Thoracic aorta (tissue), 1 donor: ENCODE measurements around a stretch of chr14.

DNA sequence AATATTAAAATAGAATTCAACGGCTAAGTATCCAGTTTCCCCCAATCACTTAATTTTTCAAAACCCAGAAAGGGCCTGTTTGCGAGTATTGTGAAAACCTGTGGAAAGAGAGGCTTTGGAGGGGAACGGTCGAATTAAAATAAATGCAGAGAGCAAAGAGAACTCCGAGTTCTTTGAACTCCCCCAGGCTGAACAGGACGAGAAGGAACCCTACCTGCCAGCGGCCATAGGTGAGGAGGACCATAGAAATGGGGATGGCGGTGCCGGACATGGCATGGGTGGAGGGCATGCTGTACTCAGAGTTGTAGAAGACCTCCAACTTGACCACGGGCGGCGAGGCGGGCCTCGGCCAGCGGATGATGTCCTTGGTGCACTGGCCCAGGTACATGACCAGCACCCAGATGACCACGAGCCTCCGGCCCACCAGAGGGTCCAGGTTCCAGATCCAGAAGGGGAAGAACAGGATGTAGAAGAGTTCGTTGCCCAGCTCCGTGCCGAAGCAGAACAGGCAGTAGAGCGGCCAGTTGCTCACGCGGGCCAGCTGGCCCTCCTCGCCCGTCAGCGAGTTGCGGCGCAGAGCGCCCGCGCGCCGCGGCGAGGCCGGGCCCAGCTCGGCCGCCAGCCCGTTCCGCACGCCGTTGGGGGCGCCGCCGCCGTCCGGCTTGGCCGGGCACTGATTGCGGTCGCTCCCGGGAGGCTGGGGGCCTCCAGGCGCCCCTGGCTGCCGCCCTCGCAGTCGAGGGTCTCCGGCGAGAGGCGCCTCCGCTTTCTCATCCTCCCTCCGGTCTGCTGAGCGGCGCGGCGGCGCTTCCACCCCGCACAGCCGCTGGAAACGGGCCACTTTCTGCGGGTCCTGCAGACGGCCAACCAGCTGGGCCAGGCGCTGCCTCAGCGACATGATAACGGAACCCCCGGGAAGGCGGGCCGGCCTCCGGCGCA lies 549 bp downstream of the SGPP1 start:
- RAMPAGE, long total RNA: start-site peak on the minus strand centred at position 439 of the sequence, 226 bp wide, 19 reads

- RAMPAGE, long total RNA: no peak
Observed at GRCh38 chr14:63864248-63864770, 11.5 kb downstream of the SYNE2 start.

DNA sequence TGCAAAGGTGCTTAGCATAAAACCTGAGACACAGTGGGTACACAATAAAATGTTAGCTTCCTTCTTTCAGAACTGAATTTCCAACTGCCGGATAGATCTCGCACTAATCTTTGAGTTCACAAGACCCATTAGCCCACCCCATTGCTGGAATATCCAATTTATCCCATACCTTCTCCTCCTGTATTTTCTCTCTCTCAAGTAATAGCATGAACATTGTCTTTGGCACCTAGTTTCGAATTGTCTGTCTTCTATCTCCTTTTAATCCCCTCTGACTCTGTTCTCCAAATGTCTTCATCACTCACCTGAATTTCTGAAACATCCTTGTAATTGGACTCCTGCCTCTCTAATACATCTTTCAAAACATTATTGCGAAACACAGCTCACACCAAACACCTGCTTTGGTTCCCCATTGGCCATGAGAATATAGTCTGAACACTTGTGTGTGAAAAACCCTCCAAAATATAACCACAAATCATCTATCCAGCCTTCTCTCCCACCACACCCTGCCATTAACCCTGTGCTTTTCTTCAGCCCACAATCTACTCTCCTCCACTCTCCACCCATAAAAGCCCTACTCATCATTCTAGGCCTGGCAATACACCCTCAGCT lies 17.0 kb downstream of the SYNE2 start:
- RAMPAGE, long total RNA: no peak

DNA sequence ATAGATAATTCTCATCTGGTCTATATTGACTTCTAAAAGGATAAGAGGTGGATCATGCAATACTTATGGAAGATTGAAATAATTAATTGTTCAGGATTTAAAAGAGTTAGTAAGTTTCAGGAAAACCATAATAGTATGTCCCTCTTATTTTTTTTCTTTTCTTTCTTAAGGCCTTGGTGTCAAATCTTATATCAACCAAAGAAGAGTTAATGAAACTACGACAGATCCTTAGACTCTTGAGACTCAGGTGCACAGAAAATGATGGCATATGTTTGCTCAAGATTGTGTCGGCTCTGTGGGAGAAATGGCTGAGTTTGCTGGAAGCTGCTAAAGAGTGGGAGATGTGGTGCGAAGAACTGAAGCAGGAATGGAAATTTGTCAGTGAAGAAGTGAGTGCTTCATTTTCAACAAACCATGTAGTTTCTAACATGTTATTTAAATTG lies 212.5 kb downstream of the SYNE2 start:
- RAMPAGE, long total RNA: start-site peak on the plus strand centred at position 216 of the sequence, 47 bp wide, 68 reads

DNA sequence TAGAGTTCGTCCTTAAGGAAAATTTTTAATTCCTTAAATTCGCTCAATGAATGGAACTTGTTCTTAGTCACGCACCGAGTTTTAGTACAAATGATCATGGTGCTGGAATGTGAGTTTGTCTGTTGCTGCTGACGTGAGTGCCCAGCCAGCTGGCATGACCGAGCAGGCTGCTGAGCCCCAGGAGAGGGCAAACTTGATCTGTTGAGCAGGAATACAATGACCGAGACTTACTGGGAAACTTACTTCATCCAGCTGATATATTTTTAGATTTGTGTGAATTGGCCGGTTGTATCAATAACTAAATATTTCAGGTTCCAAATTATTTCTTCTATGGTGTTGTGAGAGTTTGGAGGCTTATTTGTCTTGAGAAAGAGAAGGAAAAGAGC lies 176.1 kb downstream of the ESR2 start:
- RAMPAGE, long total RNA: no peak

DNA sequence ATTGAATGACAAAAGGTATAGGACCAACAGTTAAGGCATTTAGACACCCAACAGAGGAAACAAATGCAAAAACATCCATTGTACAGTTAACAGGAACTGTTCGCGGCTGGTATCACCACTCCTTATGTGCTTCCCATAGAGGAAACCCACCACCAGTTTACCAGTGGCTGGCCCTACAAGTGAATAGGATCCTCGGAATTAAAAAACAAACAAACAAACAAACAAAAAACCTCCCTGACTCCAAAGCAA lies 65.7 kb downstream of the ESR2 start:
- RAMPAGE, long total RNA: no peak

DNA sequence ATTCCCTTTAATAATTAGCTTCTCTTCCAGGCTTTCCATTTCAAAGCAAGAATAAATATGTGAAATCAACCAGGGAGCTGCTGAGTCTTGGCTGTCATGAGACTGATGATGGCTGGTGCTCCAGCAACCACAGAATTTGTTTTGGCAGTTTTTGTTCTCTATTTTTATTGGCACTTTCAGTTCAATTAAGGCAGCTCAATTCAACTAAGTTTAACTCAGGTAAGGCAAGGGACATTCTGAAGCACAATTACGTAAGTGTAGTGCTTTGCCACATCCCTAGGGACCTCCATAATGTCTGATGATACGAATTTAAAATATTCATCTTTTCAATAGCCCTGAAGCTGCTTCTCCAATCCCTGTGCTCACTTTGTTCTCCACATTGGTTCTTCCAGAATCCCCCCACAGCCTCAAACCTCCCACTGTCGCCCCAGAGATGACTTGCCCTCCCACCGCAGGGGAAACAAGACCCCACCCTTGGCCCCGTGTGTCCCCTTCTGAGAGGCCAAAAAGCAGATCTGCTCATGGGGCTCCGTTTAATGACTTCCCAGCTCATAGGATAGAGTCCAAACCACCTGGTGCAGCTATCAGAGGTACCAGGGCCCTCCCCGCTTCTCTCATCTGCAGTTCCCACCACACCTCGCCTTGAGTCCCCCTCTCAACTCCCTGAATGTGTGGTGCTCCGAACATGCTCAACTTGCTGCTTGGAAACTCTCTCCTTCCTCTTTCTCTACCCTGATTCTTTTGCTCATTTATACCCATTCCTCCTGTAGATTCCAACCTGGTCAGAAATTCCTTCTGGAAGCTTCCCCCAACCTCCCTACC lies 58.0 kb downstream of the ESR2 start:
- RAMPAGE, long total RNA: no peak

- RAMPAGE, long total RNA: no peak
Observed at GRCh38 chr14:64338862-64339243, 44.7 kb upstream of the ESR2 start.

DNA sequence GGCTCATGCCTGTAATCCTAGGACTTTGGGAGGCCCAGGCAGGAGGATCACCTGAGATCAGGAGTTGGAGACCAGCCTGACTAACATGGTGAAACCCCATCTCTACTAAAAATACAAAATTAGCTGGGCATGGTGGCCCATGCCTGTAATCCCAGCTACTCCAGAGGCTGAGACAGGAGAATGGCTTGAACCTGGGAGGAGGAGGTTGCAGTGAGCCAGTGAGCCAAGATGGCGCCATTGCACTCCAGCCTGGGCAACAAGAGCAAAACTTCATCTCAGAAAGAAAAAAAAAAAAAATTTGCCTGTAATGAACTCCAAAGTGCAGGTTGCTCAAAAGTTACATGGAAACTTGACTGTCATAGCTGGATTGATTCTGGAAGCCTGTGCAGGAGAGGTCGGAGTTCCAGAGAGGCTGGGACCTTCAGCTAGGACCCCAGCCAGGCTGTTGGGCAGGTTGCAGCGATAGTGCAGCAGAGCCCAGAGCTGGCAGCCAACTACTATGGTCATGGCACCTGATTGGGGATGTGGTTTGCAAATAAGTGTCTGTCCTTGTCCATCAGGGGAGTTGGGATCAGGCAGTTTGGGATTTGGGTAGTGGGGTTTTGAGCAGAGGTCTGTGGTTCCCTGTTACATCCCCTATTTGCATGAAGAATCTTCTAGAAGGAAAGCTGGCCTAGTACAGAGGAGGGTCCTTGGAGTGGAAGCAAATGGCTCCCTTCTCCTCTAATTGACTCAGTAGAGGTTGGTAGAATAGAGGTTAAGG lies 5.2 kb downstream of the MTHFD1 start:
- RAMPAGE, long total RNA: no peak

DNA sequence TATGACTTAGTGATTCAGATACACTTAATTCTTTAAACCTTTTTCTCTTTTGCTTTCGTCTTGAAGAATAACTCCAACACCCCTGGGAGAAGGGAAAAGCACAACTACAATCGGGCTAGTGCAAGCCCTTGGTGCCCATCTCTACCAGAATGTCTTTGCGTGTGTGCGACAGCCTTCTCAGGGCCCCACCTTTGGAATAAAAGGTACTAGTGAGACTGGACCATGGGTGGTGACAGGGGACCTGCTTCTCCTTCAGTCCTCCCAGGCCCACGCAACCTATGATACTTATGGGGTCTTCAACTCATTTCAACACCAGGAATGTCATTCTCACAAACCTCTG lies 38.1 kb upstream of the AKAP5 start:
- RAMPAGE, long total RNA: no peak

DNA sequence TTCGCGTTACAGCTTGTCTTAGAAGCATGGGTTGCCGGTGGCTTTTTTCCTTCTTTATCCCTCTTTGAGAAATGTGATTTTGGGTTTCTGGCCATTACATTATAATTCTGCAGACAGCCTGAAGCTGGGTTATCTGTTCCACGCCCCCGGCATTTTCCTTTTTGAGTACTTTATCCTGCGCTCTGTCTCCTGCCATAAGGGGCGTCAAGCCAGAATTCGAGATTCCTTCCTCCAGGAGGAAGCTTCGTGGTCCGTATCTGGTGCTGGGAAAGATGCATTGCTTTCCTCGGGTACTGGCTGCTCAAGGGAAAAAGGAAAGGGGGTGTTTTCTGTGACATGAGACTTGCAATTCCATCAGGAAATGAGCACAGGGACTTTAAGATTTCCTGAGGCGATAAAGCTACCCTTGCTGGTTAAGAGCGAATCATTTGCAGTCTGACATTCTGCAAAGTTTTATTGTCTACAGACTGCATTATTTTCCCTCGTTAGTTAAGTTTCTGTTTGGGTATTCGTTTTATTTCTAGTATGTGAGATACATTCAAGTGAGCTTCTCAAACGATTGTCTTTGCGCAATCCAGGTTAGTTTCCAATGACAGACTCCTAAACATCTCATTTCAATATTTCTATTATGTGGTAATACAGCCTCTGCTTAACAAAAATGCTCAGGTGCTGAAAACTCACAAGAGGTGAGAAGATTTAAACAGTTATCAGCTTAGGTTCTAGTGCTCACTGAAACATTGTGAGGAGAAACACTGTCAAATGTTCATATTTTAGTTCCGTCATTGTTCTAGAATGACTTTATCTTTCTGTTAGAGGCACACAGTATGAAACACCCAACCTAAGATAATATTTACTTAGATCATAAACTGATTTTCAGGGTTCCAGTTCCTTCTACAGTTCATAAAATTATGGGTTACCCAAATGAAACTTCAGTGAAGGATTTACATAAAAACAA lies 797 bp downstream of the AKAP5 start:
- RAMPAGE, long total RNA: no peak

DNA sequence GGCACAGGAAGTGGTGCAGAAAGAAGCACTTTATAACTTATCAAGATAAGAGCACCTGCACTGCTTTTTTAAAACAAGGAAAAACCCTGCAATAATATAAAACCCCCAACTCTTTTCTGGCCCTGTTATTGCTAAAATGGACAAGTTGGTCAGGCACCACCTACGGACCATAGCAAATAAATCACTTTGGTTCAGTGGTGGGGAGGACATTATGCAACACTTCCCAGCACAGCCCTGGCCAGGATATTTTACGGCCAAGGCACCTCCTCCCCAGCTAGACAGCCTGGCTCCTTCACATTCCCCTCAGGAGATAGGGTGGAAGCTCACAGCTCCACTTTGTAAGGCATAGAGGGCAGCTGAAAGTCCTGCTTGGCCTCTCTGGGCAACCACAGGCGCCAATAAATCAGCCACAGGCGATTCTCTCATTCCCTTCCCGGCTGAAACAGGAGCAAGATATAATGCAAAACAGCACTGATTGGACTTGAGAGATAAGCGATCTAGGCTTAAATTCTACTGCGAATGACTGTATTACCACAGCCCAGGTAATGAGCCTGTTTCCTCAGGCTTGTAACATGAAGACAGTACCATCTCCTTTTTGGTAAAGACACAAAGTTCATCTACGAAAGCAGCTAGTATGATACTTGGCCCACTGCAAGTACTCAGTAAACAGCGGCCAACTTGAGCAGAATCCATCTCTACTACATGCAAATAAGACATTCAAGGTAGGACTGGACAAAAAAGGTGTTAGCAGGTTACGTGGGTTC lies 1.9 kb downstream of the ZBTB25 start:
- RAMPAGE, long total RNA: no peak

GRCh38 chr14:64541435-64541936 lies 945 bp downstream of the HSPA2 start:
- RAMPAGE, long total RNA: no peak

- RAMPAGE, long total RNA: no peak
Observed at GRCh38 chr14:64636633-64637090, 67.6 kb upstream of the PLEKHG3 start.

DNA sequence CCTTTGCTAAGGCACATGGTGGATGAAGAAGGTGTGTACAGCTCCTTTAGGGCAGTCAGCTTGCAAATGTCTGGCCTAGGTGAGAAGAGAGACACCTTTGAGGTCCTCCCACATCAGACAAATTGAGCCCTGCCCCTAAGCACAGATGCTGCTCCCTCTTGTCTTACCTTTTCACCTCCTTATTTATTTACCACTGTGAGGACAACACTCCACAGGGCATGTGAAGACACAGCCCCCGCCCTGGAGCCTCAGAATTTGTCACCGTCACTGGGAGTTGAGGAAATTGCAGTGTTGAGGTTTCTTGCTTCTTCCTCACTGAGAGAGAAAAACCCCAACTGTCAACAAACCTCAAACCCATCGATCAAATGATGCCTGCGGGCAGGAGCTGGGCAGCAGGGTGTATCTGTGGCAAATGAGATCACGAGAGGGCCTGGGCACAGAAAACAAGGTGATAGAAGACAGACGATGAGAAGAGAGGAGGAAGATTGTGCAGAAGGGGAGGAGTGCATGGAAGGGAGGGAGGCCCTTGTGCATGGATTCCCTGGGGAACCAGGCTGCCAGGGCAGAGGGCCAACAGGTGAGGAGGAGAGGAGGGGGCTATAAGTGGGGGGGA lies 30.5 kb upstream of the PLEKHG3 start:
- RAMPAGE, long total RNA: no peak

- RAMPAGE, long total RNA: no peak
Observed at GRCh38 chr14:64721320-64722282, 17.4 kb downstream of the PLEKHG3 start.

DNA sequence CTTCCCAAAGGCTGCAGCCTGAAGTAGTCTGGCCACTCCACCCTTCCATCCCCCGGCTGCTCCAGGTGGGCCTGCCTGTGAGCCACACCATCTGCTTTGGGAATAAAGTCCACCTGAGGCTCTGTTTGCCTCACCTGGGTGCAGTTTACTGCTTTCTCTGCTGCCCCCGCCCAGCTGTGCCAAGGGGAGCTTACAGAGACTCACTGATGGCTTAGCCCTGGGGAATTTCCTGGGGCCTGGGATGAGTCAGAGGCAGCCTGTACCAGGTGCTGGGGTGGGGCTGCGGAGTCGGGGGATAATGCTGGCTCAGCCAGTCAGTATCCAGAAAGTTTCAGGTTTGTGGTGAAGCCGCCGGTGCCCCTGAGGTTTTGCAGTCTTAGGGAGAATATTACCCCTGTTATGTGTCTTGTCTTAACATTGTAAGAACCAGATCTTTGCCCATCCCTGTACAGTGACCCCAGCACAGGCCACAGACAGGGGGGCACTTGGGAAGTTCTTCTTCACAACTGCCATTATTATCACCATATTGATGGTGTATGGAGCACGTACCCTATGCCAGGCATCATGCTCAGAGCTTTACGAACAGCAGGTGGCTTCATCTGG lies 22.4 kb downstream of the PLEKHG3 start:
- RAMPAGE, long total RNA: no peak

- RAMPAGE, long total RNA: no peak
Observed at GRCh38 chr14:64737728-64738130, 33.5 kb downstream of the PLEKHG3 start.

DNA sequence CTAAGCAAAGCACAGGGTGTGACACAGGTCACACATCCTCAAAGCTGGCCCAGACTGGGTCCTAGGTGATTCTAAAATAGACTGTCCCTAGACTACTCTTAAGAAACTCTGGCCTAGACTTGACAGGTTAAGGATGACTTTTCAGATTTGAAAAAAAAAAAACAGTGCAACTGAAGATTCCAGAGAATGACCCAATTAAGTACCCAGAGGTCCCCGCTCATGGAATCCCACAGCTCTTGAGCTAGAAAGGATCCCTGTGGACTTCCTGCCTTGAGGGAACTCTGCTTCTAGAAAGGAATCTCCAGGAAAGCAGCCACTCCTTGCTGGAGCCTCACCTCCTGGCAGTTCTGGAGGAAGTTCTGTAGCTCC lies 81.0 kb downstream of the PLEKHG3 start:
- RAMPAGE, long total RNA: no peak

- RAMPAGE, long total RNA: no peak
Observed at GRCh38 chr14:64855530-64856164, 24.1 kb downstream of the SPTB start.